GM23338 (cell line): ENCODE data around the genes PPP1R2 and TNK2.

- PRO-cap, result no peak
- RAMPAGE, long total RNA, result no peak
Measured at GRCh38 chr3:194871517-194872489, 186.1 kb downstream of the FAM43A start.

GRCh38 chr3:194913418-194913713 is 227.7 kb downstream of the FAM43A start:
- PRO-cap, result no peak
- RAMPAGE, long total RNA, result no peak

GRCh38 chr3:194985128-194985713 is 285.7 kb downstream of the XXYLT1 start:
- PRO-cap, result bidirectional peak, plus-strand start at chr3:194985352, minus-strand start at chr3:194985203
- RAMPAGE, long total RNA, result no peak

GRCh38 chr3:195002735-195003410 is 268.1 kb downstream of the XXYLT1 start:
- PRO-cap, result no peak
- RAMPAGE, long total RNA, result no peak

GRCh38 chr3:195030785-195031554 is 240.0 kb downstream of the XXYLT1 start:
- PRO-cap, result no peak
- RAMPAGE, long total RNA, result no peak

DNA sequence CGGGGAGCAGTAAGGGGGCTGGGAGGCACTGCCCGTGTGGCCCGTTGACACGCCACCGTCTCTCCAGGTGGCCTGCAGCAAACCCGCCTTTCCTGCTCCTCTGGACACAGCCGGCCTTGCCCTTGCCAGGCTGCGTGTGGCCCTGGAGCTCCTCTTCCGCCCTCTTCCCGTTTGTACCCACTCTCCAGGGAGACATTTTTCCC is 184.0 kb downstream of the XXYLT1 start:
- PRO-cap, result bidirectional peak, plus-strand start at position 107 of the sequence, minus-strand start outside the sequence
- RAMPAGE, long total RNA, result no peak

DNA sequence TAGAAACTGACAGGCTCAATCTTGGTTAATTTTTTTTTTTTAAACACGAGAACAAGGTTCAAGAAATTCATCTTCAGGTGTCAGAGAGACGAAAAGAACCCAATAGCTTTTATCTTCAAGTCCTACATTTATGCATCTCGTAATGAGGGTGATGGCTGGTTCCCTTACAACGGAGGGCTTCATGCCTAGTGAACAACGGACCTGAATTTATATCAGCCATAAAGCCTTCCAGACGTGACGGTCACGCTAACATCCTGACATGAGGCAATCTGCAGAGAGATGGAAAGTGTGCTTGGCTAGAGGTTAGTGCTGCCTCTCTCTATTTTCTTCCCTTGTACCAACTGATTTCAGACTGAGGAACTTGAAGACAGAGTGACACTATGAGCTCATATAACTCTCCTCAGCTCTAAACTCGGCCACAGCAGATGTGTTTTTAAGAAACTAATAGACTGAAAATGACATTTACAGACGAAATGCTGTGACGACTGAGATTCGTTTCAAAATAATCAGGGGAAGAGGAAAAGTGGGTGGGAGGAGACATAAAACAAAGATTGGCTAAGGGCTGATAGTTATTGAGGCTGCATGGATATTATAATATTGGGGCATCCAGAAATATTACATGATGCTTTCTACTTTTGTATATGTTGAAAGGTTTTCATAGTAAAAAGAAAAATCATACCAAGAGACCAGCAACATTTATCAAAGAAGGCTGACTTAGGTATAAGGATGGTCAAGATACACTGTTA is 122.4 kb downstream of the XXYLT1 start:
- PRO-cap, result no peak
- RAMPAGE, long total RNA, result no peak

- PRO-cap, result no peak
- RAMPAGE, long total RNA, result no peak
Measured at GRCh38 chr3:195301947-195302318, 31.0 kb upstream of the XXYLT1 start.

DNA sequence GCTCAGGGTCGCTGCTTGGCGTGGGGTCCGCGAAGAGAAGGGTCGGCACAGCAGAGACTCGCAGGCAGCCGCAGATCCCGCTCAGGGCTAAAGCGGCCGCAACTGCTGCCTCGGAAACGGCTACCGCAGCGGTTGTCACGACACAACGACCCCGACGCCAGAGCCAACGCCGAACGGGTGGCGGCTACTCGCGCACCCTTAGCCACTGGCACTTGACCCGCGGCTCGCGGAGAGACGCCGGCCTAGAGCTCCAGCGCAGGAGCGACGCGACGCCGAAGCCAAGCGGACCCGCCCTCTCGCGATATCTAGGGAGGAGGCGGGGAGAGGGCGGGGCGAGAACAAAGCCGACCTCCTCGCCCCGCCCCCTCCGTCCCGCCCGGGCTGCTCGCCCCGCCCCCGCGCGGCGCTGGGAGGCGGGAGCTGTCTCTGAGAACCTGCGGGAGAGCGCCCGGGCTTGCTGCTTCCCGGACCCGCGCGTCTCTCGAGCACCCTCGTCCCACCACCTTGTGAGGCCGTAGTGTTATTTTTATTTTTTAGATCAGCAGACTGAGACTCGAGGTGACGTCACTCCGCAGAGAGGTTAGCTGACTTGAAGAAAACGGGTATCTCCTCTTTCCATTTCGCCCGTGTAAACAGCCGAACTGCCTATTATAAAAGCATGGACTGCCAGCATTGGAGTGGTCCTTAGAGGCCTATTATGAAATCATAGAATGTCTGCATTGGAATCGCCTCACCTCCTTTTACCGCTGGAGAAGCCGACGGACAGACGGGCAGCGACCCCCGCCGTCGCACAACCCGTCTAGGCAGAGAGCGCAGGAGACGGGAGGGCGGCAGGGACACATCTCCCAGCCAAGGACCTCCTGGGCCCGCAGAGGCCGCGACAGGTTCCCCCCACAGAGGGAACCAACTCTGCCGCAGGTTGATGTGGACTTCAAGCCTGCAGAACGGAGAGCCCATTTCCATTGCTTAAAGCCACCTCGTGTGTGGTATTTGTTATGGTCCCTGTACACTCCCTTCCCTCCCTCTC is at the start of gene PPP1R2:
PPP1R2 (minus strand) TSS at position 279 of the 1,027 bp plus-strand sequence.
- PRO-cap, result bidirectional peak, plus-strand start at position 429 of the sequence, minus-strand start at position 277 of the sequence; bidirectional peak, plus-strand start at position 627 of the sequence, minus-strand start at position 519 of the sequence
- RAMPAGE, long total RNA, result no peak

GRCh38 chr3:195617656-195618135 is 34.0 kb upstream of the APOD start:
- PRO-cap, result no peak
- RAMPAGE, long total RNA, result no peak

- PRO-cap, result no peak
- RAMPAGE, long total RNA, result no peak
Measured at GRCh38 chr3:195663489-195664361, 57.1 kb upstream of the MUC20 start.

GRCh38 chr3:195682143-195682810 is 38.5 kb upstream of the MUC20 start:
- PRO-cap, result no peak
- RAMPAGE, long total RNA, result no peak

DNA sequence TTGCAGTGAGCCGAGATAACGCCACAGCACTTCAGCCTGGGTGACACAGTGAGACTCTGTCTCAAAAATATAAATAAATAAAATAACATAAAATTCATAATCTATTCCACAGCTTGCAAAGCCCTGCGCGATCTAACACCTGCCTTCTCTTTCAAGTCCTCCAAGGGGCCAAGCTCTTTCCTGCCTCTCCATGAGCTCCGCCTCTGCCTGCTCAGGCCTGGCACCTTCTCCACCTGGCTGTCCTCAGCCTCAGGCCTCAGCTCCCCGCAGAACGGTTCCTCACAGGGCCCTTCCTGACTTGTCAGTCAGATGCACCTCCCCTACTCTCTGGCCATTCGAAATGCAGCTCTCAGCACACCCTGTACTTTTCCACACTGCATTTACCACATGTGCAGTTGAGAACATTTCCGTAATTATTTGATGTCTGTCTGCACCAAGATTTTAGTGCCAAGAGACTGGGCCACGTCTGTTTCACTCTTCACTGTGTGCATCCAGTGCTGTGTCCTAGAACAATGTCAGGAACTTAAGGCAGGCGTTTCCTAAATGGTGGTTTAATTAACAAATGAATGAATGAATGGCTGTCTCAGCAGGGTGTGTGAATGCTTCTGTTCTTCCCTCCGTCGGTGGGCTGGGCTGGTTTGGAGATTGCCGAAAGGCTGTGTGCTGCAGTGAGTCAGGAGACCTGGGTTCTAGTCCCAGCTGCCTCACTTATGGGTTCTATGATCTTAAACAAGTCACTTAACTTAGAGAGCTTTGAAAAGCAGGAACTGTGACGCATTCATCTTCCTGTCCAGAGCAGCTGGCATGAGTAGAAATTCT is 5.5 kb downstream of the MUC4 start:
- PRO-cap, result bidirectional peak, plus-strand start at position 645 of the sequence, minus-strand start at position 499 of the sequence
- RAMPAGE, long total RNA, result no peak

DNA sequence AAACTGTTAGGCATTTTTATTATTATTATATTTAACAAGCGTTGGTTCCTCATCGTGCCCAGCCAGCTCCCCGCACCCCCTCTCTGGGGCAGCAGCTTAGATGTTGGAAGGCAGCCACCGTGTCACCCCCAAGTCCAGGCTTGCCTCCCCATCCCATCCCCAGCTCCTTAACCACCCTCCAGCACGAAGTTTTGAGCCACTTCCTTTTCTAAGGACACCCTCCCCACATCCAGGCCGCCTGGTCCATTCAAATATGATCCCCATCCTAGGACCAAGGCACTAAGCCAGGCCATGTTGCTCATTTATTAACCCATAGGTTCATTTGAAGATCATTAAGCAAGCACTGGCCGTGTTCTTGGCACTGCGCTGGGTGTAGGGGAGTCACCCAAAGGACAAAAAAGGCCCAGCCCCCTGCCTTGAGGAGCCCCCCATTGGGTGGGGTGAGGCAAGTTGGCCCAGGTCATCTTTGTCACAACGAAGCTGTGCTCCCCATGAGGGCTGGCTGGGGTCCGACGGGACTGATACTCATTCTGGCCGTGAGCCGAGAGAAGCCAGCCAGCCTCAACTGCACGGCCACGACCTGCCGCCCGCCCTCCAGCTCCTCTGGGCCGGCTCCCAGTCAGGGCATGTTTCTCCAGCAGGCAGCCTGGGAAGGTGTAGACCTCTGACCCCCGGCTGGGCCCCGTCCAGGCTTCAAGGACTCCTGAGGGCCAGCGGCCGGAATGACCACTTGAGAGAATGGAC is 17.9 kb upstream of the MUC4 start:
- PRO-cap, result no peak
- RAMPAGE, long total RNA, result no peak

DNA sequence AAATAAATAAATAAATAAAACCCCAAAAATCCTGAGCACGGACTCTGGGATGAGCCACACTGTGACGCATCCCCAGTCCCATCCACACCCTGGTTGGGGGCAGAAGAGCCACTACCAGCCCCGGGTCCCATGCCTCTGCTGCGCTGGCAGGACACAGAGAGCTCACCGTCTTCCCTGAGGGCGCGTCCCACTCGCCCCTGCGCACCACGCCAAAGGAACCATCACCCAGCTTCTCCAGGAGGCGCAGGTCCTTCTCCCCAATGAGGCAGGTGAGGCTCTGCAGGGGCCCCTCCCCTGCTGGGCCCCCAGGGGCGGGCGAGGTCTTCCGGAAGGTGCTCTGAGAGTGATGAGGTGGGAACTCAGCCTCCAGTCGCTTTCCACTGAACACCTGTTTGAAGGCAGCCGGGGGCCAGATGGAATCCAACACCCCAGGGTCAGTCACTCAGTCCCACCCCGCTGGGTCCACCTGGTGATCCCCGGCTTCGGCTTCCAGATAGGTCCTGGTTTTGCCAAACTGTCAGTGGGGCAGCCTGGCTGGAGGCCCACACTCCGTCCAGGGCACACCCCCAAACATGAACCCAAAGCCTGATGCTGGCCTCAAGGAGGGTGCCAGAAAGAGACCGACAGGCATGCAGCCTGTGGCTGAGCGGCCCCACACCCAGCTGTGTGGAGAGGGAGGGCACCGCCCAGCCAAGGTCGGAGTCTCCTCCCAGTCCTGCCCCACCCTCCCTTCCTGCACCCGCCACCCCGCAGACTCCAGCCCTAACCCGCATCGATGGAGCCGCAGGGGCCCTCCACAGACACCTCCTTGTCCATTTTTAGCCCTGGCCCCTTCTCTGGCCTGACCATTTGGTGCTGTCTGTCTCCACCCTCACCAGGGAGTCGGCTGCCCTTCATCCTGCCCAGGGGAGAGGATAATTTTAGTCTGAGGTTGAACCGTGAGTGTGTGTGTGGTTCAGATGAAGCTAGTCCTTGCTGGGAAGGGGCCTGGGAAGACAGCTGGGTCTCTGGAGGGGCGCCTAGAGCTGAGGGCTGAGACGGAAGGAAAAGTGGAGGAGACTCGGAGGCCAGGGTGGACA is 23.4 kb downstream of the TNK2 start:
- PRO-cap, result no peak
- RAMPAGE, long total RNA, result no peak

DNA sequence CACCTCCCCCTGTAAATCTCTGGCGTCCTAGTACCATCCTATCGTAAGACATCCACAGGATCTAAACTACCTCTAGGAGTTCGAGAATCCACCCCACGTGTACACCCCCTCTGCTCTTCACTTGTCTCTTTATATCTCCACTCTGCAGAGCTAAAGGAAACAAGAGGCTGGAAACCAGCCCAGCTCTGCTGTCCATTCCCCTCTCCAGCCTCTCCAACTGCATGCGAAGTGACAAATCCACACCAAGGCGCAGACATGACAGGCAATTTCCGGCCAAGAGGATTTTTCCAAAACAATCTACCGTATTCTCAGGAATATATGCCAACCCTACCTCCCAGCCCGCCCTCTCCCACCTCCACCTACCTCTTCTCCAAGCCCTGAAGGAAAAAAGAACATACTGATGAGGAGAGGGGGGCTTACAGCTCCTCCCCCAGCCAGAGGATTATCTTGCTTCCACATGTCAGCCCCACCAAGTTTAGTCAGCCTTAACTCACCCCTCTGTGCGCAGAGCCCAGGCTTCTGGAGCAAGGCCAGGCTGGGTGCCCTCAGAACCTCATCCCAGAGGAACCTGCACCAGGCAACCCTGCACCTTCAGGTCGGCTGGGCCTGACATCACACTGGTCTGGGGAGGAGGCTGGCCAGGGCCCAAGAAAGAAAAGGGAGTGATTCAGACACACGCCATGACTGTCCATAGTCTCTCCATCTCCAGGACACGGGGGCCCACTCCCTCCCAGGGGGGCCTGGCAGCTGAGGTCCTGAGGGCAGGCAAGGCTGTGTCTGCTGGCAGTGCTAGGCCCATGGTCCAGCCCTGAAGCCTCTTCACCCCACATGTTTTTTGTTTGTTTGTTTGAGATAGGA is 11.4 kb downstream of the TNK2 start:
- PRO-cap, result no peak
- RAMPAGE, long total RNA, result no peak

GRCh38 chr3:195898355-195898810 is 10.0 kb downstream of the TNK2 start:
- PRO-cap, result no peak
- RAMPAGE, long total RNA, result no peak

- PRO-cap, result no peak
- RAMPAGE, long total RNA, result no peak
Measured at GRCh38 chr3:195906729-195907599, 1.4 kb downstream of the TNK2 start.

- PRO-cap, result bidirectional peak, plus-strand start at chr3:195908305, minus-strand start at chr3:195908276; bidirectional peak, plus-strand start at chr3:195908510, minus-strand start at chr3:195908472
- RAMPAGE, long total RNA, result no peak
Measured at GRCh38 chr3:195907600-195908758, at the start of gene TNK2. Gene TNK2 (minus strand): TSS chr3:195908551.

DNA sequence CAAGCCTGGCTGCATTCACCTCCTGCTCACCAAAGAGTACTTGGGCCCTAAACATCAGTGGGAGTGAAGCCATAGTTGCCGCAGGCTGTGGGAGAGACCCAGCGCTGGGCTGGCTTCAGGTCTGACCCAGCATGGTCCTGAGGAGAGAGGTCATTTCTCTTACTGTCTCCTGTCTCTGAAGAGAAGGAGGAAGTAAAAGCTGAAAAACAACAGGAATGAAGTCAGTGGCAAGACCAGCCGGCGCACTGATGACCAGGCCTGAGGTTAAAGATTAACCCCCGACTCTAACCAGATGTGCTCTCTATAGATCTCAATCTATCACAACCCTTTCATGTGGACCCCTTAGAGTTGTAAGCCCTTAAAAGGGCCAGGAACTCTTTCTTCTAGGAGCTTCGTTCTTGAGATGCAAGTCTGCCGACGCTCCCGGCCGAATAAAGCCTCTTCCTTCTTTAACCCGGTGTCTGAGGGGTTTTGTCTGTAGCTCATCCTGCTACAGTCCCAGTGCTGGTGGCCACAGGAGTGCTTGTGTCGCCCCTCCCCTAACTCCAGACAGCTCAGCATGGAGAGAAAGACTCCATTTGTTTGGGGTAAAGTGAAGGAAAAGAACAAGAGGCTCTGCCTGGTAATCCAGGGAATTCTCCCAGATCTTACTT is 24.8 kb upstream of the TNK2 start:
- PRO-cap, result no peak
- RAMPAGE, long total RNA, result no peak